ENCODE measurements around the gene EHBP1L1.

- PRO-cap, result no peak
Measured at GRCh38 chr11:65385015-65385619, 1.3 kb upstream of the FRMD8 start.

DNA sequence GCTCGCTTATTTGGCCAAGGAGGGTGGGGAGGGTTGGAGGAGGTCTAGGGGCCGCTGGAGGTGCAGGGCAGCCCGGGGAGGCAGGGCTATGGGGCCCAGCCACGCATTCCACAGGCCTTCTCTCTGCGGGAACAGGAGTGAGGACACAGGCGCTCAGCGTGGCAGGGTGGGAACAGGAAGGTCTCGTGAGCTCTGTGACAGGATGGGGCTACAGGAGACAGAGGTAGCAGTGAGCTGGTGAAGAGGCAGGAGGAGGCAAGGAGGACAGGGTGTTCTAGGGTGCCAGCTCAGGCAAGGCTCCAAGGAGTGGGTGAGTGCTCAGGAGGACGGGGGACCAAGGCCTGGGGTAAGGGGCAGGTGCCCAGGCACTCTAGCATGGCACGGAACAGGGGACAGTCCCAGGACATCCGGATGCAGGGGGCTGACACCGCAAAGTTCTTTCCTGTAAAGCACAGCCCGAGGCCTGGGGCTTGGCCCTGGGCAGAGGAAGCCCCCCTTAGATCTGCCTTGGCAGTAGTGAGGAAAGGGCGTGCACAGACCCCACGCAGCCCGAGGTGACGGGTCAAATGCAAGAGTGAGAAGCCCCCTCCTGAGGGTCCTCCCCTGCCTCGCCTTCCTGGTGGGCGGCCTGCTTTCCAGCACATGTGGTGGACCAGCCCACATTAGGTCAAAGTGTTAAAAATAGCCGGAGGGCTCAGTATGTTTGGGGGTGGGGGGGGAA is 31.4 kb downstream of the FRMD8 start:
- PRO-cap, result unidirectional peak, plus-strand start at position 146 of the sequence

- PRO-cap, result no peak
Measured at GRCh38 chr11:65438368-65438843, 52.0 kb downstream of the FRMD8 start.

GRCh38 chr11:65439103-65440127 is 53.0 kb downstream of the FRMD8 start:
- PRO-cap, result no peak

GRCh38 chr11:65443853-65444281 is 57.4 kb downstream of the FRMD8 start:
- PRO-cap, result no peak

DNA sequence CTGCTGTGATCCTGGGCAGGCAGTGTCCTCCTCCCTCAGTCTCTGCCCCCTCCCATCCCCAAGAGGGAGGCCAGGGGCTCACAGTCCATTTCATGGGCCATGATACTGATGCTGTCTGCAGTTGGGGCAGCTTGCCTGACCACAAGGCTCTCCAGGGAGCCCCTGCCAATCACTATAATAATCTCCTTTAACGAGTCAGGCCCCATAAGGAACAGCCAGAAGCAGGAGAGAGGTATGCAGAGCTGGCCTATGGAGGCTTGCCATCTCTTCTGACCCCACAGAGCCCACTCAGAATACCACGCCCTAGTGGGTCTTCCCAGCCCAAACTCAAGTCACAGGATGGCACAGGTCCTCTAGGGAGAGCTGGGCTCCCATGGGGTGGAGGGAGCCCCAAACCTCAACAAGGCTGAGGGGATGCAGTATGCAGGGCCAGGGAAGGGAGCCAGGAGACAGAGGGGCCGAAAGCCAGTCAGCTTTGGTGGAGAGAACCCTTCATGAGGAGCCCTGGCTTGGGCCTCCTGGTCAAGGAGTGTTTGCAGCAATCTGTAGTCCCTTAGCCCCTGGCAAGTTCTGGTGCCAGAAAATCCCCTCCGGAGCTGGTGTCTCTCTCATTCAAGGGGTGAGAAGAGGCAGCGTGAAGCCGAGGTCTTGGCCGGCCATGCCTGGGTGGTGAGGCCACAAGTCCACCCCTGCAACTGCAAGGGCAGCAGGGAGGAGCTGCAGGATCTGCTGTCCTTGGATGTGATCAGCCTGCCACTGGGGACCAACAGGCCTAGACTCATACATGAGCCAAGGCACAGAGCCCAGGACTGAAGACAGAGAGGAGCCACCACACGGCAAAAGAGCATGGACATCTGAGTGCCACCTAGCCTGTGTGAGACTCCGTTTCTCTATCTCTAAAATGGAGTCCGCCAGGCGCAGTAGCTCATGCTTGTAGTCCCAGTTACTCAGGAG is 60.0 kb downstream of the FRMD8 start:
- PRO-cap, result no peak

- PRO-cap, result no peak
Measured at GRCh38 chr11:65481400-65482110, 43.3 kb upstream of the SCYL1 start.

- PRO-cap, result no peak
Measured at GRCh38 chr11:65489701-65490293, 35.1 kb upstream of the SCYL1 start.

GRCh38 chr11:65491551-65492549 is 33.0 kb upstream of the SCYL1 start:
- PRO-cap, result bidirectional peak, plus-strand start at chr11:65491953, minus-strand start at chr11:65491760

- PRO-cap, result no peak
Measured at GRCh38 chr11:65552615-65553324, 5.4 kb downstream of the LTBP3 start.

- PRO-cap, result no peak
Measured at GRCh38 chr11:65575973-65576588, at the start of gene EHBP1L1. EHBP1L1 (plus strand) TSS chr11:65576053.

- PRO-cap, result no peak
Measured at GRCh38 chr11:65582241-65582863, 6.5 kb downstream of the EHBP1L1 start.

GRCh38 chr11:65588685-65589154 is 6.9 kb downstream of the KCNK7 start:
- PRO-cap, result no peak

GRCh38 chr11:65599150-65600270 is 3.9 kb upstream of the KCNK7 start:
- PRO-cap, result no peak

- PRO-cap, result no peak
Measured at GRCh38 chr11:65606455-65607645, 7.2 kb downstream of the MAP3K11 start.

GRCh38 chr11:65621991-65622470 is 6.5 kb downstream of the PCNX3 start:
- PRO-cap, result no peak

DNA sequence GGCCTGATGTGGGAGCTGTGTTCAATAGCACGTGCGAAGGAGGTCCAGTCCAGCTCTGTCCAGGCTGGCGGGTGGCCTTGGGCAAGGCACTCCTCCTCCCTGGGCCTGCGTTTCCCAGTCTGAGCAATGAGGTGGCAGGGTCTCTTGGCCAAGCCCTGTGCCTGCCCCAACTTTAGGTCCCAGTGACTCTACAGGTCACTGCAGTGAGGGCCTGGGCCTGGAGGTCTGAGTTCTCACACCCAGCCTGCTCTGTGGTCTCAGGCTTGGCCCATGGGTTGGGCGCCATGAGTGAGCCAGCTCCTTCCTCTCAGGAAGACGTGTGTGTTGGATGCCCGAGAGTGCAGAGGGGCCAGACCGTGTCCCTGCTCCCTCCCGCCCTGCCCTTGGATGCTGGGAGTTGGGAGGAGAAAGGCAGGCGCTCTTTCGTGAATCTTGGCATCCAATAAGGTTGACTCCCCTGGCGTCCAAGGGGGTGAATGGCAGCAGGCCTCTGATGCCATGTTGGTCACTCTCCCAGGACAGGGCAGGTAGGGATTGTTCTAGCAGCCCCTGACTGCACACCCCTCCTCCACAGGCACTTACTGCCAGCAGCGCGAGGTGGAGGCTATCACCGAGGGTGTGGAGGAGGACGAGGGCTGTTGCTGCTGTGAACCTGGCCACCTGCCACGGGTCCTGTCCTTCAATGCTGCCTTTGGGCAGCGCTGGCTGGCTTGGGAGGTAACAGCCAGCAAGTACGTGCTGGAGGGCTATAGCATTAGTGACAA is 7.9 kb upstream of the SIPA1 start:
- PRO-cap, result no peak

GRCh38 chr11:65639379-65640062 is 1.6 kb downstream of the SIPA1 start:
- PRO-cap, result unidirectional peak, minus-strand start at chr11:65639697

DNA sequence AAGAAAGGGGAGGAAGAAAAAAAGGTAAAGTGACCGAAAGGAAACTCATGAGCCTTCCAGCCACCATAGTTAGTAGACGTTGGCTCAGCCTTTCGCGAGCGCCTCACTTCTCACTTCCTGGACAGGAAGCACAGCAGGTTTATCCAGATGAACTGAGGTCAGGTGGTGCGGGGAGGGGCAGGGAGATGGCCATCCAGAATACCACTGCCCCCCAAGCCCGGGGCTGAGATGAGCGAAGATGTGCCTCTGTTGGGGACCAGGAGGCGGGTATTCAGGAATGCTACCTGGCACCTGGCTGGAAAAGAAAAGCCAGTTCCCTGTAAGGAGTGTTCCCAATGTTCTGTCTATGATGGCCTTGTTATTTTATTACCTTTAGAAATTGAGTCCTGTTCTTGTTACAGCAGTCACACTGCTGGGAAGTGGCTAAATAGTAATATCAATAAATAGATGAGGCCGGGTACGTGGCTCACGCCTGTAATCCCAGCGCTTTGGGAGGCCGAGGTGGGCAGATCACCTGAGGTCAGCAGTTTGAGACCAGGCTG is 19.5 kb upstream of the KAT5 start:
- PRO-cap, result no peak

GRCh38 chr11:65713839-65714402 is 1.9 kb downstream of the KAT5 start:
- PRO-cap, result no peak

All from progenitor cell of endocrine pancreas (in vitro differentiated cells).